Measurements from ENCODE around the gene ZNF319.

DNA sequence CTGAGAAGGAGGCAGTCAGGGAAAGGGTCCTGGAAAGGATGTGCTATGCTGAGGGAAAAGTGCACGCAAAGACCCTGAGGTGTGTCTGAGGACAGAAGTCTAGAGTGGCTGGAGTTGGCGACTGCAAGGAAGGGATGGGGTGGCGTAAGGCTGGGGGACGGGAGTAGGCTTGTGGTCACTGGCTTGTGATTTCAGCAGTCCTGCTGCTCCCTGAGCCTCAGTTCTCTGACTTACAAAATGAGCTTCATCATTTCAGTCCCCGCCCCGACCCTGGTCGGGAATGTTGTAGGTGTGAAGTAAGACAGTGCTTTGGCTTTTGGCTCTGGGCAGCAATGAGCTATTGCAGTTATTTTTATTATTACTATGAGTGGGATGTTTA, 8.5 kb downstream of the ADGRG1 start:
- PRO-cap, result no peak

GRCh38 chr16:57643267-57643995, 15.0 kb downstream of the ADGRG1 start:
- PRO-cap, result no peak

DNA sequence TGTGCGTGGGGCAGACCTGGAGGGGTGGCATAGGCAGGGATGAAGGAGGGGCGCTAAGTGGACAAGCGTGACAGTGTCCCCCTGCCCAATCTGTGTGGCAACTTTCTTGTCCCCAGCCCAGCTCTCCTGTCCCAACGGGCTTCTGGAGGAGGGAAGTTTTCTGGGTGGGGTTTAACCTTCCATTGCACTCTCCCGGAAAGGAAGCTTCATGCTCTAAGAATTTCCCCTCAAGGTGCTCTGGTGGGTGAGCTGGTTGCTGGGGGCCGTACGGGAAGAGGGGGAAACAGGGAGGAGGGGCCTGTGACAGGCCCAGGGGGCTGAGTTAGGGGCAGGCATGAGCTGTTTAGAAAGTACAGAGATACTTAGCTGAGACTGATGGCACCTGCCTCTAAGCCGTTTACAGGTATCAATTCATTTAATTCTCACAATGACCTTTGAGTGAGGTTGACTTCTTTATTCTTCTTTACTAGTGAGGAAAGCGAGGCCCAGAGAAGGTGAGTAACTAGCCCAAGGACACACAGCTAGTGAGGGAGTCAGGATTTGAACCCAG, 18.7 kb downstream of the ADGRG1 start:
- PRO-cap, result no peak

DNA sequence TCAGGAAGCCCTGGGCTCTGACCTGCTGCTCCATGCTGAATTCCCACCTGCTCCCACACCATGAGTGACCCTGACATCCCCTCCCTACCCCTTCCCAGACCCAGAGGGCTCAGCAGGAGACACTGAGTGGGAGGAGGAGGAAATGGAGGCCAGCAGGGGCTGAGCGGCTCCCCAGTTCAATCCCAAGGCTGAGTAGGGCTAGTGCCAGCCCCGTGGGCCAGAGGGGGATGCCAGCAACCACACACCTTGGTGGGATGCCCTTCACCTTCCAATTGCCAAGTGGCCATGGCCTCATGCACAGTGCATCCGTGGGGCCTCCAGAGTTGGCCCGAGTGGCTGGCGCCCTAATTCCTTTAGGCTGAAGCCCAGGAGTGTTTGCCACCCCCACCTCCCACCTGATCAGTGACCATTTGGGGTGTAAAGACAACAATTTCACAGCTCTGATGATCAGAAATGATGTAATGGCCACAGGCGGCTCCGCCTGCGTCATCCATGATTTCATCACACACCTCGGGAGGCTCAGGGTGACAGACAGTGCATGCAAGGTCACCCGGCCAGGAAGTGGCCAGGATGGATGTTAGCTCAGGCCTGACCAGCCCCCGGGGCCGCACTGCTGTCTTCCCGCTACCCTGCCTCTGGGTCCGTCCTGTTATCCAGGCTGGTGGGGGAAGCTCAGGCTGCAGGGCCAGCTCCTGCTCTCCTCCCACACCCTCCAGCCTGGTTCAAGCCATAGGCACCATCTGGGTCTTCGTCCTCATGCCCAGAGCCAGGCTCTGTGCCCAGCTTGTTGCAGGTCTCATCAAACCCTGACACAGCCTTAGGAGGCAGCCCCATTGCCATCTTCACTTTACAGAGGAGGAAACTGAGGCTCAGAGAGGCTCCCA, 799 bp upstream of the ADGRG3 start:
- PRO-cap, result no peak

GRCh38 chr16:57688509-57689363, 5.9 kb upstream of the DRC7 start:
- PRO-cap, result no peak

DNA sequence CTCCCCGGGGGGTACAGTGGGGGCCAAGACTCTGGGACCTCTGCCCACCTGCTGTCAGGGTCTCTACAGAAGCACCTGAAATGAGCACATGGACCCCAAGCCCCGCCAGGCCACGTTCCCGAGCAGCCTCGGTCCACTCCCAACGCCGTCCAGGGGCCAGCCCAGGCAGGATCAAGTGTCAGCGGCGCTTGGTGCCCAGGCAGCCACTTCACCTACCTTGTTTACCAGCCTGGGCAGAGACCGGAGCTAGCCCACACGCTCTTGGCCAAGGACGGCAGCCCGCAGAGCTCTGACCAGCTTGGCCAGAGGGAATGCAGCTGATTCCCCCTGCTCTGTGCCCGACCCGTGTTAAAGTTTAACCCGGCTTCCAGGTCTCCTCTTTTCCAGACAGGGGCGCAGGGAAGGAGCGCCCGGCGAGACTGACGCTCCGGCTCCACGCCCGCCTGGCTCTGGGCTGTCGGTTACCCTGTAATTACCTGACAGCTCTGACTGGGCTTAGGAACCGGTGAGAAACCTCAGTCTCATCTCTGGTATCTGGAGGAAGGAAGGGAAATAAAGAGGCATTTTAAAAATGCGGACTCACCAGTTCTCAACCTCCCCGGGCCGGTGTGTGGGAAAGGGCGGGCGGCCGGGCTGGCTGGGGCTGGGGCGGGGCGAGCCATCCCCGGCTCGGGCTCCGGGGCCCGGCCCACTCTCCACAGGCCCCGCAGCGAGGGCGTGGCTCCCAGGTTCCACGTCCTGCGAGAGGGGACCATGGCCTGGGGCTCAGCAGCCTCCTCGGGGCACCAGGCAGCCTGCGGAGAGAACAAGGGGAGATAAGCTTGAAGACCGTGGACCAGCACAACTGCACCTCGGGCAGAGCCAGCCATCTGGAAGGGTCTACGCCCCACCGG, 4.6 kb downstream of the KIFC3 start:
- PRO-cap, result no peak

DNA sequence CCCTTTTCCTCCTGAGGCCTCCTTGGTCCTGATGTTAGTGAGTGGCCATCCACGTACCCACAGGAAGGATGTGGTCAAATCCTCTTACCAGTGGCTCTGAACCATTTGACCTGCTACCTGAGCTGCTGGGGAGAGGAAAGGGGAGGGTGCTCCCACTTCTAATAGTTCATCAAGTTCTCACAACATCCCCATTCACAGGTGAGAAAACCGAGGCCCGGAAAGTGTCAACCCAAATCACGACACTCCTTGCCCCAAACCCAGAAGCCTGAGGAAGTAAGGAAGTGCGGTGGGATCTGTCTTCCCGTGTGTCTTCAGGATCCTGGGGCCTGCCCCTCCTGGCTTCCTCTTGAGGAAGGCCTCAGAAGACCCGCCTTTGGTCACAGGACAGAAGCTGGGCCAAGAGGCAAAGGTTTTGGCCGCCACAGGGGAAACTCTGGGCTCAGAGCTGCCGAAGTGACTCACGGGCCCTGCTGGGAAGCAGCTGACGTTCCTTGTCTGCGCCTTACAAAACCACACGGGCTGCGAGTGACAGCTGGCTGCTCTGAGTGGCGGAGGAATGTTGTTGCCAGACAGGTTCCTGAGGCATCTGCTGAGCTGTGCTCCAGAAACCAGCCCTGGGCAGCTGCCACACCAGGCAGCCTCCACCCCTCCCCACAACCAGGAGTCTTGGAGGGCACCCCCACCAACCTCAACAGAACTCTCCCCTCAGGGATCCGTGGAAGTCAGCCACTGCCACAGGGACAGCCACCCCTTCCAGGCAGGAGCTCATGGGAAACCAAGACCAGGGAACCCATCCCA, 13.9 kb upstream of the KIFC3 start:
- PRO-cap, result no peak

DNA sequence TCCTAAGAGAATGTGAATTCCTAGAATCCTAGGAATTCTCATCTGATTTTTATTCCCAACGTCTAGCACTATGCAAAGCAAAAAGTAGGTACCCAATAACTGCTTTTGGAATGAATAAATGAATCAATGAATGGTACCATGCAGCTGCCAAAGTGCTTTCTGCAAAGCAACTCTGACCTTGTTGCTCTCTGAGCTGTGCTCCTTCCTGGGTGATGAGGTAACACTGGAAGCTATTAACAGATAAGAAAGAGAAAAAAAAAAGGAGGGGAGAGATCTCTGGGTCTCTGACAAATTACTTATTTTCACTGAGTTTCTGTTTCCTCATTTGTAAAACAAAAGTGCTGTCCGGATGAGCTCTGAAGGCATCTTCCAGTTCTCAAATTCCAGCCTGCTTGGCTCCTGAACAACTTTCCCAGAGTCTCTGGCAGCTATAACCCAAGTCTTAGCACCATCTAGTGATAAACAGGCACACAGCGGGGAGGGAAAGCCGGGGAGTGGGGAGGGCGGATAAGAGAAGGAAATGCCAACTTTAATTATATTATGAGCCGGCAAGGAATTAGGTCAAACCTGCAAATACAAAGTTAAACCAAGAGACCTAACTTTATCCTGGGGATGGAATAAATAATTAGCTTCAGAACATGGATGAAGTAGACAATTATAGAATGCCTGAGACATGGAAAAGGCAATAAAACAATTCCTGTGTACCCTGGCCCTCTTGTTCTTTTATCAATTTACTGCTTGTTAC, 61.2 kb upstream of the KIFC3 start:
- PRO-cap, result no peak

- PRO-cap, result no peak
These were observed 80.5 kb downstream of the CNGB1 start for GRCh38 chr16:57890273-57890948.

GRCh38 chr16:57891928-57892275, 79.0 kb downstream of the CNGB1 start:
- PRO-cap, result no peak

- PRO-cap, result no peak
These were observed 76.4 kb downstream of the CNGB1 start for GRCh38 chr16:57894441-57895108.

GRCh38 chr16:58000532-58001087, at the start of gene ZNF319:
Gene ZNF319, minus strand, starts transcription at chr16:58000672.
- PRO-cap, result bidirectional peak, plus-strand start at chr16:58000808, minus-strand start at chr16:58000668

GRCh38 chr16:58331477-58331883, 36.7 kb upstream of the PRSS54 start:
- PRO-cap, result no peak

- PRO-cap, result no peak
These were observed 24.6 kb upstream of the NDRG4 start for GRCh38 chr16:58475300-58475804.

- PRO-cap, result bidirectional peak, plus-strand start at chr16:58500730, minus-strand start at chr16:58500603
These were observed 489 bp downstream of the NDRG4 start for GRCh38 chr16:58500324-58500940.

GRCh38 chr16:58542174-58542750, 26.9 kb downstream of the SETD6 start:
- PRO-cap, result no peak

- PRO-cap, result no peak
These were observed 8.7 kb downstream of the CNOT1 start for GRCh38 chr16:58620717-58621613.

DNA sequence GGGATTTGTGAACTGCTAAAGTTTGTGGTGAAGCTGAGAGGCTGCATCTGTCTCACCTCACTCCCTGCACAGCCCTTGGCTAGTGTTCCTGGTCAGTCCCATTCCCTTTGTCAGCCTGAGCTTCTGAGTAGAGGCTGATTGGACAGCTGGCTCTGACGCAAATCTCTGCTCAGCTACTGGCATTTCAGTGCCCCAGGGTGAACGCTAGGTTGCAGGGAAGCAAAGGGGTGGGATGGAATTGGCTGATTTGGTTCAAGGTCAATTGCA, 23.1 kb upstream of the CNOT1 start:
- PRO-cap, result unidirectional peak, minus-strand start at position 84 of the sequence

- PRO-cap, result no peak
These were observed 13.1 kb downstream of the GOT2 start for GRCh38 chr16:58720796-58721541.

- PRO-cap, result no peak
These were observed 22.2 kb upstream of the GOT2 start for GRCh38 chr16:58756308-58756802.